ENCODE data around the genes COL5A1, FCN2 and MRPS2.

- RRBS, 2 experiments: no CpG with 5 or more reads among the region's 20 CpGs
Measured at GRCh38 chr9:134283952-134284815, 42.1 kb upstream of the RXRA start.

DNA sequence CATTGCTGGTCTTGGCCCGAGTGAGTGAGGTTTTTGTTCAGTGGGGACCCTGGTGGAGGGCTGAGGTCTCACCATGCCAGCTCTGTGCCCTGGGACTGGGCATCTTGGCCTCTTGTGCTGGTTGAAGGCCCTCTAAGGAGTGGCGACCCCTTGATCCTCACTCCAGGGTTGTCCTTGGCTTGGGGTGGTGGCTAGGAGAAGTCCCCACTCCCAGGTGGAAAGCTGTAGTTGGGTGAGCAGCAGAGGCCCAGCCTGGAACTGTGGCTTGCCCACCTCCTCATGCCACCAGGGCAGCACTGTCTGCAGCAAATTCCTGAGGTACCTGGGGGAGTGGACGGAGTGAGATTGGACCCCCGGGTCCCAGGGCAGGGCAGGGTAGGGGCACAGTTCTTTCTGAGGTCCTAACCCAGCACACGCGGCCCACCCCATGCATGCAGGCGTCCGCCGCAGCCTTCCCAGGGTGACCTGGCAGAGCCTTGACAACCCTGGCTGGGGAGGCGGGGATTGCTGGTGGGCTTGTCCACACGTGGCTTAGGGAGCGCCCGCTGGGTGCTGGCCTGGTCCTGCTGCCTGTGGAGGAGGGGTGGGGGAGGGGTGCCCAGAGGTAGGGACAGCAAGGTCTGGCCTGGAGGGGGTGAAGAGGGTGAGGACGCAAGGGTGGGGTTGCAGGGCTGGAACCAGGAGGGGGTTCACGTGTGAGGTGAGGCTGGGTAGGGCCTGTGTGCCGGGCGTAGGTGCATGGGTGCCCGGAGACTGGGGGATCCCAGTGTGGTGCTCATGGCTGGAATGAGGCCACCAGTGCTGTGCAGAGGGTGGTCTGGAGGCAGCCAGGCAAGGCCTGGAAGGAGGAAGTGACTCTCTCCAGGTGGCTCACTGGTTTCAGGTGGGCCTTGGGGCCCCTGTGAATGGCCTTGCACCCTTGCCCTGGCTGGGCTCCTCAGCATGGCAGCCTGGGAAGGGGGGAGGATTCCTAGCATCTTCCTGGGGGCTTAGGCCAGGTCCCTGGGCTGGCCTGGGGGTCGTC is 6.0 kb downstream of the RXRA start:
- RRBS, 2 experiments: no CpG with 5 or more reads among the region's 19 CpGs

GRCh38 chr9:134364353-134365185 is 38.3 kb downstream of the RXRA start:
- RRBS, 2 experiments: 93 to 94% methylated on average over 6 to 8 of the region's 17 CpGs

- RRBS, 2 experiments: no CpG with 5 or more reads among the region's 20 CpGs
Measured at GRCh38 chr9:134374341-134374973, 48.2 kb downstream of the RXRA start.

DNA sequence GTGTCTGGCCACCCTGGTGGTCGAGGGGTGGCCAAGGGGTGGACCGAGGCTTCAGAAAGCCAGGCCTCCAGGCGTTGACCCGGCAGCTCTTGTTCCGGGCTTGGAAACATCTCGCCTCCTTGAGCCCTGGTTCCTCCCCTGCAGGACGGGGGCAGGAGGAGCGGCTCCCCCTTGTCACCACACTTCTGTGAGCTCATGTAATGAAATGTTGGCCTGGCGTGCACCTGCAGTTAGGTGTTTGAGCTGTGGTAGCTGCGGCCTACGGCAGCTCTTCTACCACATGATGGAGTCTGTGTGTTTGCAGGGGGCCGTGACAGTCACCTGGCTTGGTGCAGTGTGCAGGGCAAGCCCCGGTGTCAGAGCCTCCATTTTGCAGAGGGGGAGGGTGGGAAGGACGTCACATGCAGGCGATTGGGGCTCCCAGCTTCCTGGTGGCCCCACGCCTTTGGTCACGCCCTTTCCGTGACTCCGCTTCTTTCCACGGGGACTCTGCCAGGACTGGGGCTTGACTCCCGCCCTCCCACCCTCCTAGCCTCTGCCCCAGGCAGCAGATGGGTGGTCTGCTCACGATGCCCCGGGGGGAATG is 65.6 kb downstream of the RXRA start:
- RRBS, 2 experiments: 94 to 96% methylated on average over 1 of the region's 23 CpGs

- RRBS, 2 experiments: 95 to 98% methylated on average over 10 of the region's 23 CpGs
Measured at GRCh38 chr9:134416873-134417512, 90.7 kb downstream of the RXRA start.

- RRBS, 2 experiments: 0 to 13% methylated on average over 1 of the region's 24 CpGs
Measured at GRCh38 chr9:134419344-134420112, 93.3 kb downstream of the RXRA start.

- RRBS, 2 experiments: no CpG with 5 or more reads among the region's 9 CpGs
Measured at GRCh38 chr9:134441070-134441373, 114.8 kb downstream of the RXRA start.

DNA sequence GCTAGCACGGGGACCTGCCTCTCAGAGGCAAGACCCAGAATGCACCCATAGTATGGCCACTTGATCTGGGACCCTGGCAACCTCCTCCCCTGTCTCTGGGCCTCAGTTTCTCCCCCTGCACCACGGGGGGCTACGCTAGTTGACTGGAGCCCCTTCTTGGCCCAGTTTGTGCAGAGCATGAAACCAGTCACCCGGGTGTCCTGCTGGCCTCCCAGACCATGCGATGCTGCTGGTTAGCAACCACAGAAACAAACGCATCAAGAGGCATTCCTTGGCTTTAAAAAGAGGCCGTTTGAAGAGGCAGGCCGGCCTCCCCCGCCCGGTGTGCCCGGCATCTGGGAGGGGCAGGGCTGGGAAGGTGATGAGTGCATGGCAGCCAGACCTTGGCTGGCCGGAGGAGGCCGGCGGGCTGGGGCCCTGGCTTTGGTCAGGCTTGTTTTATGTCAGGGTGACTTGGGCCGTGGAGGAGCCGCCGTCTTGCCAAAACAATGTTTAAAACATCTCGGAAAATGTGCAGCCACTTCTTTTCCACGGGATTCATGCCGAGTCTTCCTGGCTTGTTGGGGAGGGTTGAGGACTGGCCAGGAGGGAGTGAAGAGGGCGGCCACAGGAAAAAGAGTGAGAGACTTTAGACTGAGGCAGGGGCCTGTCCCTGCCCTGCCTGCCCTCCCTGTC is 142.7 kb downstream of the RXRA start:
- RRBS, 2 experiments: 52 to 87% methylated on average over 2 of the region's 21 CpGs

DNA sequence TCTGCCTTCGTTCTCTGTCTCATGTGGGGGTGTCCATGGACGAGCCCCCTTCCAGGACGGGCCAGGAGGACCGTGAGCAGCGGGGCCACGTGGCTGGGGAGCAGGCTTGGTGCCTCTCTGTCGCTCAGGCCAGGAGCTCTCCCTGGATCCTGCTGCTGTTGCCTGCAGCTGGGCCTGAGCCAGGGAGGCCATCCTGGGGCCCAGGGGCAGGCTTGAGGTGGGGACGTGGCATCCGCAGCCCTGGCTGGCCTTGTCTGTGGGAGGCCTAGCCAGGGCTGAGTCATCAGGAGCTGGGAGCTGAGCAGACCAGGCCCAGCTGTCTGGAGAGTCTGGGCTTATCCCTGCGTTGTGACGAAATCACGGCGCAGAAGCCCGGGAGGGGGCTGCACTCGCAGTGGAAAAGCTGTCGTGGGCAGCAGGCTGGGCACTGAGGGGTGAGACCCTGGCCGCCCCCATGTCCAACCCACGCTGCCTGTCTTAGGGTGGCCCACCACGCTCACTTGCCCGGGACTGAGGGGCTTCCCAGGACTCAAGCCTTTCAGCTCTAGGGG is 138.8 kb upstream of the COL5A1 start:
- RRBS, 2 experiments: no CpG with 5 or more reads among the region's 20 CpGs

DNA sequence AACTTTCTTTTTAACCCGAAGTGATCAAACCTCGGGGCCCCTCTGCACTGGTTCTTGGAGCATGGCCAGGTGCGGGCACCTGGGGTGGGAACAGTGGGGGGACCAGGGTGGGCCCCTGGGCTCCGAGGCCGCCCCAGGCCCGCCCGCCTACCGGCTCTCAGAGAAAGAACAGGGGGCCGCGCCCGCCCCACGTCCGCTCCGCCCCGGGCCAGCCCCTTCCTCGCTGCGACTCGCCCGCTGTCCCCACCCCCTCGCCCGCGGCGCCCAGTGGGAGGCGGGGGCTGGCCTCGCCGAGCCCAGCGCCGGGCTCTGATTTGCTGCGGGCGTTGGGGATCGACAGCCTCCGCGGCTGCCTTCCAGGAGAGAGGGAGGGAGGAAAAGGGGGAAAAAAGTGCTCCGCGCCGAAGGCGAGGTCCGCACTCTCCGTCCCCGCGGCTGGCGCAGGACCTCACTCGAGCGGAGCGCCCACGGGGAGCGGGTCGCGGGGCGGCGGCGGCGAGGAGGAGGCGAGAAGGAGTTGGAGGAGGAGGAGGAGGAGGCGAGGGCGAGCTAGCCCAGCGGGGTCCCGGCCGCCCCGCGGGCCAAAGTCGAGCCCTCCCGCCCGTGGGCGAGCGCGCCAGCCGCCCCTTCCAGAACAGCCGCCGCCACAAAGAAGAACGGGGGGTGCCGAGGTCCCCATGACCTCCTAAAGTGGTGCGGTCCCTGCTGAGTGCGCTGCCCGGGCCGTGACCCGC is at the start of gene COL5A1:
Gene COL5A1 (plus strand): TSS at position 413 of the 734 bp plus-strand sequence.
- RRBS, 2 experiments: under 1 to 1% methylated on average over 16 to 20 of the region's 77 CpGs

DNA sequence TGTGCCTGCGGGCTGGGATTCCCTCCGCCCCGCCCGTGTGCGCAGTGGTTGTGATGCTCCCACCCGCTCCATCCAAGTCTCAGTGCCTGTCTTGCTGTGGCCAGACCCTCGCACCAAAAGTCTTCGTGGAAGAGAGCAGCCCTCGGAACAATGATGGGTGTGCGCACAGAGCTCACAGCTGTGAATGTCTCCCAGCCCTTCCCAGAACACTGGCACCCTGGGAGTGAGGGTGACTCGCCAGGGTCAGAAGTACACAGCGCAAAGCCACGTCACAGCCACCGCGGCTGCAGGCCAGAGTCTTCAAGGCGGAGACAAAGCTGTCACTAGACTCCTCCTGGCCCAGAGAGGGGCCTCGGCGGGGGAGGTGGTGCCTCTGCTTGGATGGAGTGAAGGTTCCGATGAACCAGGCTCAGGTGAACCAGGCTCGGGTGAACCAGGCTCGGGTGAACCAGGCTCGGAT is 82.9 kb downstream of the COL5A1 start:
- RRBS, 2 experiments: no CpG with 5 or more reads among the region's 22 CpGs

- RRBS, 2 experiments: no CpG with 5 or more reads among the region's 27 CpGs
Measured at GRCh38 chr9:134863718-134864640, 16.6 kb upstream of the FCN2 start.

DNA sequence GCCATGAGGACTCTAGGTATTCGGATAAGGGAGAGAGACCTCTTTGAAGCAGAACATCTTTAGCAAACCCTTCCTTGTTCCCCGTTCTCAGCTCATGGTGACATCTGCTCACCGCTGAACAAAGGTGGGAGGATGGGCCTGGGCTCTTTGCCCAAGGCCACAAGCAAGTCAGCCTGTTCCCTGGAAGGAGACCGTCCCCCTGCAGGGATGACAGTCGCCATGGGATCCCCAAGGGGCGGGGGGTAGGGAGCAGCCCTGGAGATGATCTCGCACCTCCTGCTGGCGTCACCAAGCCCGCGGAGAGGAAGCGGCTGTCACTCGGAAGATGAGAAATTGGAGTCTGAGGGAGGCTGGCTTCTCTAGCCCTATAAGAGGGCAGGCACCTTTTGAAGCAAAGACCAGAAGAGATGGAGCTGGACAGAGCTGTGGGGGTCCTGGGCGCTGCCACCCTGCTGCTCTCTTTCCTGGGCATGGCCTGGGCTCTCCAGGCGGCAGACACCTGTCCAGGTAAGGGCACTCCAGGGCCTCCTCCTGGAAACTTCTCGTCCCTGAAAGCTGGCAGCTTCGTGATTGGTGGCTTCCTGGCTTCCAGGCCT is at the start of gene FCN2:
Gene FCN2 (plus strand): TSS at position 396 of the 596 bp plus-strand sequence.
- RRBS, 2 experiments: no CpG with 5 or more reads among the region's 16 CpGs

- RRBS, 2 experiments: no CpG with 5 or more reads among the region's 14 CpGs
Measured at GRCh38 chr9:134996848-134997414, 79.2 kb upstream of the FCN1 start.

GRCh38 chr9:135109084-135109592 is 21.7 kb downstream of the OLFM1 start:
- RRBS, 2 experiments: no CpG with 5 or more reads among the region's 15 CpGs

DNA sequence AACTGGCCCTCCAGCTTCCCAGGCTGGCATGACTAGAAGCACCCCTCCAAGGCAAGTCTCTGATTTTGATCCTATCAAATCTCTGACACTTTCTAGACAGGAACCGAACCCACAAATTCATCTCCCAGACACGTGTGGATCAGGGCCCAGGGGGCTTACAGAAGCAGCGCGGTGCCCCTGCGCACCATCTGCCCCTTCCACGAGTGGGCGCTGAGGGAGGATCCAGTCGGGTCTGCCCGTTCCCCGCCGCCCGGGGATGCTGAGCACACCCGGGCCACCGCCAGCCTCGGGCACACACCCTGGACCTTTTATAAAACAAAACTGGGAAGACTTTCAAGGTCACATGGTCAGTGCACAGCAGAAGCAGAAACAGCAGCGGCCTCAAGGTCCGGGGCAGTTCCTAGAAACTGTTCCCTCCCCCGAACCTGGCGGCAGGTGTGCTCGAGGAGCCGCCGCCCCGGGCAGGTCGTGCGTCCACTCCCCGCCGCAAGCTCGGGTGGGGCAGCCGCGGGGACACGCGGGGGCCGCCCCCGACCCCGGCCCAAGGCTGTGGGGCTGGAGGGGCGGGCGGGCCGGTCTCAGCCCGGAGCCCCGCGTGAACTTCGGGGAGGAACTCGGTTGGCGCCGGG is 742 bp upstream of the PPP1R26 start:
- RRBS, 2 experiments: 2 to 16% methylated on average over 28 to 31 of the region's 45 CpGs

DNA sequence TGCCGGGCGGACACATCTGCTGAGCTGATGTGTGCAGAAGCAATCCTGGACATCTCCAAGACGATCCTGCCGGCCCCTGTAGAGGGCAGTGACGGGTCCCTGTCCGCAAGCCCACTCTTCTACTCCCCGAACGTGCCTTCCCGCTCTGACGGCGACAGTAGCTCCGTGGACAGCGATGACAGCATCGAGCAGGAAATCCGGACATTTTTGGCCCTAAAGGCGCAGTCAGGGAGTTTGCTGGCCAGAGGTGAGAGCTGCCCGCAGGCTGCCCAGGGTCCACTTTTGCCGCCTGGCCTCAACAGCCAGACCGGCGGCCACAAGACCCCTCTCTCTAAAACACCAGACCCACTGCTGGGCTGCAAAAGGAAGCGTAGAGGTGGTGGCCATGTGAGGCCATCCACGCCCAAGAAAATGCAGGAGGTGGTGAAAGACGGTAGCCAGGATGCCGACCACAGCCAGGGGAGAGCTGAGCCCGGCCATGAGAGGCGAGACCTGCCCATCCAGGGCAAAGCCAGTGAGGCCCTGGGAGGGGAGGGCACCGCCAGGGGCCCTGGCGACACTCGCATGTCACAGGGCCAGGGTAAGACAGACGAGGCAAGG is 6.4 kb downstream of the PPP1R26 start:
- RRBS, 2 experiments: 94 to 95% methylated on average over 2 to 4 of the region's 30 CpGs

GRCh38 chr9:135500427-135501054 is at the start of gene MRPS2:
MRPS2 (plus strand) TSS chr9:135500682.
- RRBS, 2 experiments: under 1 to 2% methylated on average over 21 of the region's 74 CpGs

DNA sequence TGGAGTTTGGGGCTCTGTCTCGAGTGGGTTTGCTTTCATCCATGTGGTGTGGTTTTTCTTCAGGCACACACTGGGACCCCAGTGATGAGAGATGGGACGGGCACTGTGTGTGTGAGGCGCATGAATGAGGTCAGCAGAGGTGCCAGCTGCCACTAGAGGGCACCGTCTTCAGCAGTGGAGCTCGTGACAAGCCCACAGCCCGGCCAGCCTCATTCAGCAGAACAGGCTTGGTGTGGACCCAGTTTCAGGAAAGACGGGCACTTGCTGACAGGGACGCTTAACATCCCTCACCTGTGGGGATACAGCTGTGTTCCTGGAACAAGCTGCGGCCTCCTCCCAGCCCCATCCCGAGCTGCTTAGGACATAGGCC is 4.2 kb downstream of the MRPS2 start:
- RRBS, 2 experiments: no CpG with 5 or more reads among the region's 10 CpGs